MCF 10A (cell line): ENCODE measurements around the gene FBLN1.

- PRO-cap: no peak
- RRBS: no CpG with 5 or more reads among the region's 6 CpGs
These were observed 4.2 kb downstream of the RTL6 start for GRCh38 chr22:44493743-44494381.

DNA sequence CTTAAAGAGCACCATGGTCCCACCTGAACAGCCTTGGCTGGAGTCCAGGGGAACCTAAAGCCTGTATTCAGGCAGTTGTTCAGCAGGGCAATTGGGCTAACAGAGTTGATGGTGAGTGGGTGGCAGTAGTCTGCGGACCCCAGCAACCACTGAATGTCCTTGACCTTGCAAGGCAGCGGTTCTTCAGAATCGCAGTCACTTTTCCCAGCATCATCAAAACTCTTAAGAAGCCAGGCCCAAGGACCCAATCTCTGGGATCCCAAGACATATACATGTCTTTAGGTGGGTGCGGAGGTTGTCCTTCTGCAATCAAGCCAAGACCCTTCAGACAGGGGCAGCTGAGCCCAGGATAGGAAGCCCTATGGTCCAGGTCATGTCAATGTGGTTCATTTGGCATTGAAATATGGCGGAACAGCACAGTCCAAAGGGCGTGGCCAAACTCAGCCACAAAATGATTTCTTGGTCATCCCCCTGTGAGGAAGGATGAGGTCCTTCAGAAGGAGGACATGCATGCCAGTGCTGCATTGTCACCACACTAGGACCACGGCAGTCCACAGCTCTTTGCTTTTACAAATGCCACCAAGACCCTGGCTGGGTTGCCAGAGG is 2.9 kb downstream of the RTL6 start:
- PRO-cap: no peak
- RRBS: no CpG with 5 or more reads among the region's 7 CpGs

DNA sequence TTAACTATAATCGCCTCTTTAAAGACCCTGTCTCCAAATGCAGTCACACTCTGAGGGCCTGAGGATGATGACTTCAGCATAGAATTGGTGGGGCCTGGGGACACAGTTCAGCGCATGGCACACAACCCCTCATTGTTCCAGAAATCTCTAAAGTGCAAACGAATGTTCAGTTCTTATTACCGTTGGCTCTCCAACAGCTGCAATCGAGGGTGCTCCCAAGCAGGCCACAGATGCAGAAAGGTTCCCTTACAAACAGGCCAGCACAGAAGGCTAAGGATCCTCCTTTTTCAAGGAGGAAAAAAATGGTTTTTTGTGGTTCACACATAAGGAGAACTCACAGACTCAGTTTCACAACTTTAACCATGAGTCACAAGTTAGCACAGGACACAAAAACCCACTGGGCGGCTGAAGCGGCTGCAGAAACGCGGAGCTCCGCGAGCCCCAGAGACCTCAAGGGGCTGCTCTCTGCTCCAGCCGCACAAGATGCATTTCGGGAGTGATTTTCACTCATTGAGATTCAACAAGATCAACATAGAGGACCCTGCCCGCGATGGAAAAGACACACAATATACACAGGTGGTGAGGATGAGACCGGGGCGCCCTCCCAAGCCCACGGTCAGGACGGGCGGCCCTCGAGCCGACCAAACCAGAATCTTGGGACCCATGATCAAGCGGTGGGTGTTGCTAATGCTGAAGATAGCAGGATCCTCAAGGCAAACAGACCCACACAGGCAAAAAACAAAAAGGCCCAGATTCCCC is 98.2 kb upstream of the PRR5 start:
- PRO-cap: no peak
- RRBS: no CpG with 5 or more reads among the region's 23 CpGs

- PRO-cap: no peak
- RRBS: no CpG with 5 or more reads among the region's 16 CpGs
These were observed 41.0 kb upstream of the PRR5 start for GRCh38 chr22:44660882-44661497.

DNA sequence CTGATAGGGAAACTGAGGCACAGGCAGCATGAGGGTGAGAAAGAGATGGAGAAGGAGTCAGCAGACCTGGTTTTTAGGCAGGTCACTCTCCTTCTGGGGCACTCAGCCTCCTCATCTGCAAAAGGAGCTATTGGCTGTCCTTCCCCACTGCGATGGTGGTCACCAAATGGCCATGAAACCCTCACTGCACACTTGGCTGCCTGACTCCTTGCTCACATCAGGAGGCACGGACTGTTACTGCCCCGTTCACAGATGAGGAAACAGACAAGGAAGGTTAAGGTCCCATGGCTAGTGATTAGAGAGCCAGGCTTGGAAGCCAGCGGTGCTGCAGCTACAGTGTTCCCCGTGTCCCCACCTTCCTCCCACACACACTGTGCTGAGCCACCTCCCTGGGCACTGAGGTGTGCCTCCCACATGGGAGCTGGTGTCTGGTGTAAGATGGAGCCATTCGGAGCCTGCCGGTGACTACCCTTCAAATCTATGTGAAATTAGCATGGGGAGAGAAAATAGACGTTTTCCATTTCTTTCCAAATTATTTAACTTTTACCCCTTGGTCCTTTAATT is 2.6 kb downstream of the ARHGAP8 start:
- PRO-cap: no peak
- RRBS: no CpG with 5 or more reads among the region's 8 CpGs

DNA sequence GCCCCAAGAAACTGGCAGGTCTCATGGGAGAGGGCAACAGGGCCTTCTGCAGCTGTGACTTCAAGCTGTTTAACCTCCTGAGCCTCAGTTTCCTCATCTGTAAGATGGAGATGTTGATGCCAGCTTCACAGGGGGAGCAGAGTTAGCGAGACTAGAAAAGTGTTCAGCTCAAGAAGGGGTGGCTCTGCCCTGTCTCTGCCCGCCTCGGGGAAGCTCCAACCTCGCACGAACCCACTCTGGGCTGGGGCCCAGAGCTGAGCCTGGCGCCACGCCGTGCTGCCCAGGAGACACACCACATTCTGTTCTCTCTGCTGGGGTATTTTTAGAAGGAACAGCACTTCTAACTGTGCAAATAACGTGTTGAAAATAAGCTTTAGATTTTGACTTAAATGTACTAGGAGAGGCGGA is 74.1 kb downstream of the PHF21B start:
- PRO-cap: no peak
- RRBS: no CpG with 5 or more reads among the region's 10 CpGs

GRCh38 chr22:44972215-44972957 is 37.4 kb downstream of the PHF21B start:
- PRO-cap: no peak
- RRBS: 78% methylated on average over 6 of the region's 25 CpGs

GRCh38 chr22:45006273-45006861 is 3.4 kb downstream of the PHF21B start:
- PRO-cap: no peak
- RRBS: 29% methylated on average over 9 of the region's 14 CpGs

GRCh38 chr22:45165167-45165463 is 1.4 kb downstream of the NUP50 start:
- PRO-cap: no peak
- RRBS: no CpG with 5 or more reads among the region's 8 CpGs

DNA sequence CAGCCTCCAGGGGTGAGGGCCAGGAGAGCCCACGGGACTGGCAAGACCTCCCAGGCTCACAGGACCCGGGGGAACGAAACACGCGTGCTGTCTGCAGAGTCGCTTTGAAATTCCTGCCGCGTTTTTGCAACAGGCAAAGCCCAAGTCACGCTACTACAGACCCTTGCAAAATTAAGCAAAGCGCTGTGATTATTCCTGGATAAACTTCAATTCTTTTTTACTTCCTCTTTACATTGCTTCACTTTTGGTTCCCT is 27.3 kb downstream of the KIAA0930 start:
- PRO-cap: no peak
- RRBS: no CpG with 5 or more reads among the region's 10 CpGs

DNA sequence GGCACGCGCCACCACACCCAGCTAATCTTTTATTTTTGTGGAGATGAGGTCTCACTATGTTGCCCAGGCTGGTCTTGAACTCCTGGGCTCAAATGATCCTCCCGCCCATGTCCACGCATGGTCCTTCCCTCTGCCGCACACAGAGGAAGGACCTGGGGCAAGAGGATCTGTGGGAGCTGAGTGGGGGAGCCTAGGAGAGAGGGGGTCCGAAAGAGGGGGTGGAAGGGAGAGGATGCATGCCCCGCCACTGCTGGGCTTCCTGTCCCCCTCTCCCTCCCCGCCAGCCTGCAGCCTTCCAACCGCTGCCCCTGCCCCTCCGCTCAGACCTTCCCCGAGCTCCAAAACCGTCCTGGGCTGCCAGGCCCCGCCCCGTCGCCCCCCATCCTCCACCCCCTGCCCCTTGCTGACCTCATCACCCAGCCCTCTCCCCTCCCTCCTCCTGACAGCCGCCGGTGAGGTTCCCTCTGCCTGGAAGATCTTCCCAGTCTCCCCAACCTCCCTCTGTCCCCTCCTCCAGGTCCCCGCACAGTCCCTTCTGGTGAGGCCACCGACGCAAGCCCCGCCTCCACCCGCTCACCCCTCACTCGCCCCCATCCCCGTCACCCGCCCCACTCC is 16.7 kb upstream of the UPK3A start:
- PRO-cap: no peak
- RRBS: no CpG with 5 or more reads among the region's 25 CpGs

- PRO-cap: no peak
- RRBS: no CpG with 5 or more reads among the region's 2 CpGs
These were observed 4.7 kb upstream of the UPK3A start for GRCh38 chr22:45280197-45280389.

- PRO-cap: no peak
- RRBS: no CpG with 5 or more reads among the region's 7 CpGs
These were observed 40.8 kb downstream of the RIBC2 start for GRCh38 chr22:45454211-45454741.

DNA sequence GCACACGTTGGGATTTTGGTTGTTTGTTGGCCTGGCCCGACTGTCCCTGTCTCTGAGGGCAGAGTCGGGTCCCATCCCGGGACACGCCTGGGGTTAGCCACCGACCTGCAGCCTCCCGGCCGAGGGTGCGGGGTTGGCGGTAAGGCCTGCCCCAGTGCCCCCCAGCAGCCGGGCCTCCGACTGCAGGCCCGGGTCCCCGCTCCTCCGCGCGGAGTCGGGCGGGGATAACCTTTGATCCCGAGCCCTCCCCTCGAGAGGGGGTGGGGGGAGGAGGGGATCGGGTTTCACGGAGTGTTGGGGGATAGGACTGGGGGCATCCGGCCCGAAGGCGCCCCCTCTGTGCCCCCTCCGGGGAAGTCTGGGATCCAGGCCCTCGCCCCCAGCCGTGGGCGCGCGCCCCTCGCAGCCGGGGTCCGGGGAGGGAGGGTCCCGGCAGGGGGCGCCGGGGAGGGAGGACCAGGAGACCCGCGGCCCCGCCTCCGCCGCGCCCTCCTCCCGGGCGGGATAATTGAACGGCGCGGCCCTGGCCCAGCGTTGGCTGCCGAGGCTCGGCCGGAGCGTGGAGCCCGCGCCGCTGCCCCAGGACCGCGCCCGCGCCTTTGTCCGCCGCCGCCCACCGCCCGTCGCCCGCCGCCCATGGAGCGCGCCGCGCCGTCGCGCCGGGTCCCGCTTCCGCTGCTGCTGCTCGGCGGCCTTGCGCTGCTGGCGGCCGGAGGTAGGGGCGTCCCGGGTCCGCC is at the start of gene FBLN1:
Gene FBLN1 (plus strand): TSS at position 534 of the 737 bp plus-strand sequence.
- PRO-cap: bidirectional peak, plus-strand start at position 534 of the sequence, minus-strand start at position 206 of the sequence
- RRBS: 15% methylated on average over 42 of the region's 87 CpGs

GRCh38 chr22:45503668-45504212 is 1.1 kb downstream of the FBLN1 start:
- PRO-cap: bidirectional peak, plus-strand start at chr22:45504281, minus-strand start at chr22:45504041
- RRBS: no CpG with 5 or more reads among the region's 17 CpGs

- PRO-cap: no peak
- RRBS: no CpG with 5 or more reads among the region's 16 CpGs
These were observed 51.4 kb downstream of the FBLN1 start for GRCh38 chr22:45554063-45554511.

DNA sequence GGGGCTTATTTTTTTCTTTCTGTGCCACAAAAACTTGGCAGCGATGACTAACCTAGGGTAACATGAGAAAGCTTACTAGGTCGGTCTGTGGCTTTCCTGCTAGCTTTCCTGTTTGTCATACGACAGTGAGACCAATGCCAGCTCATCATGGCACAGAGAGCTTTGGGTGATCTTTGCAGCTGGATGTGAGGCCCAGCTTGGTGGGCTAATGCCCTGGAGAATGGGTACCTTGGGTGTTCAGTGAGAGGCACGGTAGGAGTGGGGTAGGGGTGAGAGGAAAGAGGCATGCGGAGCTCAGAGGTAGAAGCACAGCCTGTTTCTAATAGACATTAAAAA is 62.7 kb upstream of the ATXN10 start:
- PRO-cap: no peak
- RRBS: no CpG with 5 or more reads among the region's 5 CpGs

- PRO-cap: no peak
- RRBS: 90% methylated on average over 13 of the region's 68 CpGs
These were observed 110.7 kb downstream of the WNT7B start for GRCh38 chr22:45866072-45866847.

- PRO-cap: no peak
- RRBS: no CpG with 5 or more reads among the region's 9 CpGs
These were observed 2.5 kb downstream of the WNT7B start for GRCh38 chr22:45974366-45974901.

- PRO-cap: no peak
- RRBS: 2% methylated on average over 8 of the region's 47 CpGs
These were observed 697 bp downstream of the WNT7B start for GRCh38 chr22:45976272-45976657.